Aorta (tissue), 1 donor: ENCODE data around the genes AREG and SDAD1.

GRCh38 chr4:74444638-74445930, at the start of gene AREG:
AREG (plus strand) TSS chr4:74445136.
- PRO-cap: unidirectional peak, plus-strand start at chr4:74445136

GRCh38 chr4:74529558-74529979, 84.6 kb downstream of the AREG start:
- PRO-cap: no peak

- PRO-cap: no peak
These were observed 111.6 kb downstream of the BTC start for GRCh38 chr4:74682694-74683216.

- PRO-cap: no peak
These were observed 248.2 kb downstream of the PARM1 start for GRCh38 chr4:75180724-75181918.

DNA sequence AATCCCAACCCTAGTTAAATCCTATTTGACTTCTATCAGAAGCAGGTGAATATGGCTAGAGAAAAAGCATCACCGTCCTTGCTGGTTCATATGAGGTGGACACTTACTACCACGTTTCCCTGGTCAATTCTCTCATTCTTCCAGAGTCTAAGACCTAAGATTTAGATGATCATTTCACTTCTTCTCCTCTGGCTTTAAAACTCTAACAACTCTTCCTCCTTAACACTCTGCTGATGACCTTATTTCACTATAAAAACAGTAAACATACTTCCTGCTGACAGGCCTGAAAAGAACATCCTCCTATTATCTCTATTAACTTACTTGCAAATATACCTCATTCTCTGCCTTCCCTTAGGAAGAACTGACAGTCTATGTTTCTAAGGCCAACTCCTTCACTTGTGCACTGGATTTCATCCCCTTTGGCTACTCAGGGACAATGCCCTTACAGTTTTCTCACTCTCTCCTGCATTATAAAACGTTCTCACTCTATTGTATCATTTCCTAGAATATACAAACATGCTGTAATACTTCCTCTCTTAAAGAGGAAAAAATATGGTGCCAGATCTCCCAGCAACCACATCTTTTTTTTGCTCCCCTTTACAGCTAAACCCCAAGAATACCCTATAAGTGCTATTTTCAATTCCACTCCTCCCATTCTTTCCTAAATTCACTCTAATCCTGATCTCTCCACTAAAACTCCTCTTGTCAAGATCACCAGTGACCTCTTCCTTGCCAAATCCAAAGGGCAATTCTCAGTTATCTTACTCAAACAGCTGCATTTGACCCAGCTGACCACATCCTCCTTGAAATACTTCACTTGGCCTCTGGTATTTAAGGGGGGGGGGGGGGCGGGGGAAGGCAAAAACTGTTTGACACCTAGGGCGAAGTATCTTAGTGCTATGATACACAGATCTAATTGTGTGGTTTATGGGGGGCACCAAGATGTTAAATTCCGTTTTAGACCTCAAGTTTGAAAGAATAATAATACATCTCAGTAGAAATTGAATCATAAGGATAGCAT, 1.8 kb downstream of the RCHY1 start:
- PRO-cap: no peak

- PRO-cap: no peak
These were observed 4.6 kb downstream of the USO1 start for GRCh38 chr4:75729062-75729390.

DNA sequence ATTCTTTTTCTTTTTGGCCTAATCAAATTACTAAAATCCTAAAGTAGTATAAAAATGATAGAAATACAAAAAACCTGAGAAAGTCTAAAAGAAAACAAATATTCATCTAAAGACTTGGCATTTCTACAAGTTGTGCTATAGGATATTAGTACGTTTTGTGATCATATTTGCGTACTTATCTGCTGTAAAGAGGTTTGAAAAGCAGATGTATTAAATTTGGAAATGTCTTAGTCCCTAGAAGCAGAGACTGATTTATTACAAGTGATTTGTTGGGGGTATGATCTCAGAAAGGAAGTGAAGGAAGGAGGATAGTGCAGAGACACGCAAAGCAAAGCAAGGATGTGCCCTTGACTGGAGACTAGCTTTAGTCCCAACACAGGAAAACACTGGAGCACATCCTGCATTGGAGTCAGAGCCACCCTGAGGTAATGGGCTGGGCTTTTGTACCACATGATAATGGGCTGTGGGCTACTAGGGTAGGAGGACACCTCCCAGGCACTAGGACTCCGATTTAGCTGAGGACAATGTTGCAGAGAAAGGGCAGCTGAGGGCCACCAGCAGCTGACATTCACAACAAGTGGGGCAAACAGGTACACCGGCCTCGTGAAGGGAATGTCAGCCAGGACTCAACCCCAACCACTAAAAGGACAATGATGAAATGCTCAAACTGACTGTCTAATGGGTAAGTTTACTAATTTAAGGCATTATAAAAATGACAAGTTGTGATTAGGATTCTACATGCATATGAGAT, 10.3 kb downstream of the SDAD1 start:
- PRO-cap: no peak

GRCh38 chr4:75990632-75991236, at the start of gene SDAD1:
SDAD1 (minus strand) TSS chr4:75990945.
- PRO-cap: bidirectional peak, plus-strand start at chr4:75991066, minus-strand start at chr4:75990925

DNA sequence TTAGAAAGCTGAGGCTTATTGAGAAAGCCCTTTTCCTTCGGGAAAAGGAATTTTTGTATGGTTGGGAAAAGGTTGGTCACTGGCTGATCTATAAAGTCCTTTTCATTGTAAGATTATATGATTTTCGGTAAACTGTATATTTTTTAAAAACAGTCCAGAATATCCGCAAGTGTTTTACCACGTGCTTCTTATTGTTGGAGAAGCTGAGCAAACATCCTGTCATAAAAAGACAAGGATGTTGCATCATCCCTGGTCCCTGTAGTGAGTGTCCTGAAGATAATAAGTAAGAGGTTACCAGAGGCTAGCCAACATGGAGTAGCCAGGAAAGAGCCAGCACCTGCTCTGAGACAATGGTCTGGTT, 5.2 kb downstream of the CXCL9 start:
- PRO-cap: no peak

GRCh38 chr4:76072641-76073206, 1.8 kb upstream of the ART3 start:
- PRO-cap: no peak

DNA sequence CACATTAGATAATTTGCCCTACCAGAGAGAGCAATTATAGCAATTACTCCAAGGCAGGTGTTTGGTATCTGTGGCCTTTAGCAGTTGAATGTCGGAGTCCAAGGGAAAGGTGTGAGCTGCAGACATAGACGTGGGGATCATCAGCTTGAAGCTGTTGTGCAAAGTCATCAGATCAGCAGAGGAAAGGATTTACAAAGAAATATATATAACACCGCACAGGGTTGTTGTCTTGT, 1.0 kb upstream of the STBD1 start:
- PRO-cap: no peak

GRCh38 chr4:76435441-76436417, 700 bp downstream of the SHROOM3 start:
- PRO-cap: no peak

DNA sequence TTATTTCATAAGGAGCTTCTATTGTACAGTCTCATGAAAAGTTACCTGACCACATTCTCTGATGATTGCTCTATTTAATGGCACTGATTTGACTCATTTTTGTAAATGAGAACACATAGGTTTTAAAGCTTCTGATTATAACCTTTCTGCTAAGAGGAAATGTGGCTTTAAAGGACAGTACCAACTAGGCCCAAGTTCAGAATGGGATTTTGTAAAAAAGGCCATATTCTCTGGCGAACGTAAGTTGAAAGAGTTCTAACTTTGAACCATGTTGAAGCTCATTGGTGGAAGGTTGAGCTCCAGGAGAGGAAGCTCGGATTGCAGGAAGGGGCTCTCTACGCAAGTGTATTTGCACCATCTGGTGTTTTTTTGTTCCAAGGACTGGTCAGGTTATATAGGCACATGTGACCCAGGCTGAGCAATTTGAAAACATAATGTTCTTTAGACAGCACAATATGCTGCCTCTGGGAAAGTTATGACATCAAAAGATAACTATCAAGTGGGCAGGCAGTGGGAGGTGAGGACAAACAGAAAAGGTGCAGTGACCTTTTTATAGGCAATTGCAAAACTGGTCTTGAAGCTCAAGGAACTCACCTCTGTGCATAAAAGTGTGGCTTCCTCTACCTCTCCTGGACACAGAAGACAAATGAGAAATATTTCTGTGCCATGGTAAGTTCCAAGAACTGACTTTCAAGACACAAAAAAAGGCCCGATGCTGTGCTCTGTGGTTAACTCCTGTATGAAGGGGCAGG, 128.3 kb downstream of the SHROOM3 start:
- PRO-cap: no peak

DNA sequence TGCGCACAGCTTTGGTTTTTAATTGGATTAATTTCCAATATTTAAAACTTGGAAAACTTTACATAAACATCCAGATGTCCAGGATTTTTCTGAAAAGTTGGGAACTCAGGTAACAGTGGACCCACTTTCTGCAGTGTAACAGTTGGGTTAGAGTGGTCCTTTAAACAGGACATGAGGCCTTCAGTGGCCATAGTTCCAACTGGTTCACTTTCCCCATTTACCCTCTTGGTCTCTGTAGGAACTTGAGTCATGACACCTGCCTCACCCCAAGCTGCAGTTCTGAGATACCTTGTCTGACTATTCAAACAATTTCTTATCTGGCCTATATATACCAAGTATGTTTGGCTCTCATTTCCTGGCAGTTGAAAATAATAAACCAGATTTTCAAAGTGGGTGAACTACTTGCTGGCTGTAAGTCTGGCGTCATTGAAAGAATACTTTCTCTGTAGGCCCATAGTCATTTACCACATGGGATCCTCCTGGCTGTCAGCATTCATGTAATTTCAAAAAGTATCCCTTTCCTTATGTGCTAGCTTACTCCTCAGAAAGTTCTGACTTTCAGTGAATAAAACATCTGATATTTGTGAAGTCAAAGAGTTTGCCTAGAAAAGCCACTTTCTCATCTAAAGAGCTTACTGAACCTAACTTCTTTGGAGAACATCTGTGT, 228.8 kb downstream of the SHROOM3 start:
- PRO-cap: no peak

DNA sequence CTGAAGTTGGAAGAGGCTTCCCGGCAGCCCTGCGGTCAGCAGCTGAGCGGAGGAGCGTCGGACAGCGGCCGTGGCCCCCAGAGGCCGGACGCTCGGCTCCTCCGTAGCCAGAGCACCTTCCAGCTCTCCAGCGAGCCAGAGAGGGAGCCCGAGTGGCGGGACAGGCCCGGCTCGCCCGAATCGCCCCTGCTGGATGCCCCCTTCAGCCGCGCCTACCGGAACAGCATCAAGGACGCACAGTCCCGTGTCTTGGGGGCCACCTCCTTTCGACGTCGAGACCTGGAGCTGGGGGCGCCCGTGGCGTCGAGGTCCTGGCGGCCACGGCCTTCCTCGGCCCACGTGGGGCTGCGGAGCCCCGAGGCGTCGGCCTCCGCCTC, 157.2 kb downstream of the SOWAHB start:
- PRO-cap: no peak

GRCh38 chr4:76948273-76949337, 947 bp upstream of the SEPTIN11 start:
- PRO-cap: unidirectional peak, plus-strand start at chr4:76949027

- PRO-cap: no peak
These were observed 41.2 kb downstream of the CCNI start for GRCh38 chr4:77034367-77035212.

DNA sequence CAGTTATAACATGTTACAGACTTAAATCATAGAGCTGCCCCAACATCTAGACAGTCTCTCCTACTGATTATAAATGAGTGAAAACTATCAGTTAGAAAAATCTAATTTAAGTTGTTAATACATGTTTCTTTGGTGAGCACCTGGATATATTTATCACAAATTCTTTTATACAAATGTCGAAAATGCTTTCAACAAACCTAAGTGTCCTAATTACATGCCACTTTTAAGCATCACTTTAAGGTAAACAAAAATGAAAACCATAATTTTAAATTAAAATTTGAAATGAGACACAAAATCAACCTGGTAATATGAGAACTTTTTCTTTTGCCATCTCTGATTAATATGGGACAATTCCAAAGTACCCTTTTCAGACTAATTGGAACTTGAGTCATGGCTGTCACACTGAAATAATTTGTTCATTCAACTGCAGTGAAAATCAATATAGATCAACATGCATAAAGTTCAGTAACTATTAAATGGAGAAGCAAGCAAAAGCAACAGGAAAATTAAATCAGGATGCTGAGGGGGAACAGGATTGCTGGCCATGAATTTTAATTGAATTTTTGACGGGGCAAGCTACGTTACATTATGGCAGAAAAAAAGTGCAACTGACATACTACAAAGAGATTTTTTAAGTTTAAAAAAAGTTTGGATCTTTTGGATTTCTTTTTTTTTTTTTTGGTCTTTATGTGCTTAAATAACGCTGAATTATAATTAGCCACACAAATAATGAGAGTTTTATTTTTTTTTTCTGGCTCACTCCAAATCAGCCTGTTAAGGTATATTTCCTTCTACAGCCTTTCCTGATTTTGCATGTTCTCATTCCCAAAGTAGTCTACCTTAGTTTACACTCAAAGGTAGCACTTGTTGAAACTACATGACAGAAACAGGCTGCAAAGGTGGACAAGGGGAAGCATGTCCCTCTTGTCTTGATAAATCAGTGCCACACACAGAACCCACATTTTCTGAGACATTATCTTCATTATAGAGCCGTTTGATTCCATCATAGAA, 28.1 kb downstream of the CCNI start:
- PRO-cap: no peak

DNA sequence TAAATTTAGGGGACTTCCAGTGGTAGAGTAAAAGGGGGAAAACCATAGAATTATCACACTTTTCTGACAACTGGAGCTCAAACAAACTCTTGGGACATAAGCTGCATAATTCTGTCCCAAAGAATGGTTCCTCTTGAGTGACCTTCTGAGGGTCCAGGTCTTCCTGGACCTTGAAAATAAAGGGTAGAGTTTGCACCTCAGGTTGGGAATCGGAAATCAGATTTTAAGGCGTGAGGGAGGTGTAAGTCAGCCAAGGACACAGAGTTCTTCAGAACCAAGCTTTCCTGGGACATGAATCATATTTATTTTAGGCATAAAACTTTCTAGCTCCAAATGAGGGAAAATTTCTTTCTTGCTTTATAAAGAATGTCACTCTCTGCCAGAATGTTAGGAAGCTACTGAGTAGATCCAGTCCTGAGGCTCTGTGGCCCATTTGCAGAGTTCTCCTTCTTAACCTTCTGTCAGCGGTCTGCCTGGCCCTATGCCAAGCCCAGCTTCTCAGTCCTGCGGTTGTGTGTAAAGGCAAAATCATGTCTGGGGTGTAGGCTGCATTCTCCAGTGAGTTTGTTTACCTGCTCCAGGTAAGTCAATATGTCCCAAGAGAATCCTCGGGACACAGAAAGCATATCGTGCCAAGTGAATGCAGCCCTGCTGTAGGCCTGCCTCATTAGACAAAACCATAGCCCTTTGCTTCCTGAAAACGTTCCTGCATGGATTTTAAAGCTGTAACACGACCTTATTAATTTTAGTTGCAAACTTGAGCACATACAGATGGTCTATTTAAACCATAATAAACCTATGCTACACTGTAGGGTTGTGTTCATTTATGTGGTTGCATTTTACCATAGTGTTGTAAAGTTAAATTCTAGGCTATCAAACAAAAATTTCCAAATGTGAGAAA, 29.1 kb upstream of the CCNI start:
- PRO-cap: unidirectional peak, plus-strand start at position 432 of the sequence

DNA sequence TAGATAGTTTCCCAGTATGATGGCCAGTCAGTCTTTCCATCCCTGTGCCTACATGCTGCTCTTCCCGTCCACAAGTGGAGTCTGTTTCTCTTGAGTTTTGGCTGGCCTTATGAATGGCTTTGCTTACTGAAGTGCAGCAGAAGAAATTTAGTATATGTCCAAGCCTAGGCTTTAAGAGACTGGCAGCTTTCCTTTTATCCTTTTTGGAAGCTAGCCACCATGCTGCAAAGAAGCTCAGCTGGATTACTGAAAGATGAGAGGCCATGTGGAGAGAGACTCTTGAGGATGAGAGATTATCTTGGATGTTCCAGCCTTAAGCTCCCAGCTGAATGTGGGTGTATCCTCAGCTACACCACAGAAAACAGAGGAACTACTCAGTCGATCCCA, 12.4 kb downstream of the CCNG2 start:
- PRO-cap: no peak